ENCODE data around the genes ENKUR and GAD2.

DNA sequence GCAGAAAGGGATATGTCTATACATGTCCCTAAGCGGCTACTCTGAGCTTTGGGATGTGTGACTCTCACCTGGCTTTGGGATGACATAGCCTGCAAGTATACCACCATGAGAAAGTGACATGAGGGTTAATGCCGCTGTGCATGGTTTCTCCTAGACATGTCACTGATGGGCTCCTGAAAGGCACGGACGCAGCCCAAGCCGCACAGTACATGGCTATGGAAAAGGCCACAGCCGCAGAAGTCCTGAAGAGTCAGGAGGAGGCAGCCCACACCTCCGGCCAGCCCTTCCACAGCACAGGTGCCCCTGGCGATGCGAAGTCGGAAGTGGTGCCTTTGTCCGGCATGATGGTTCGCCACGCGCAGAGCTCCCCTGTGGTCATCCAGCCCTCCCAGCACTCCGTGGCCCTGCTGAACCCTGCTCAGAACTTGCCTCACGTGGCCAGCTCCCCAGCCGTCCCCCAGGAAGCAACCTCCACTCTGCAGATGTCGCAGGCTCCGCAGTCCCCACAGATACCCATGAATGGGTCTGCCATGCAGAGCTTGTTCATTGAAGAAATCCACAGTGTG, 199.4 kb downstream of the ARHGAP21 start:
- PRO-cap = no peak

DNA sequence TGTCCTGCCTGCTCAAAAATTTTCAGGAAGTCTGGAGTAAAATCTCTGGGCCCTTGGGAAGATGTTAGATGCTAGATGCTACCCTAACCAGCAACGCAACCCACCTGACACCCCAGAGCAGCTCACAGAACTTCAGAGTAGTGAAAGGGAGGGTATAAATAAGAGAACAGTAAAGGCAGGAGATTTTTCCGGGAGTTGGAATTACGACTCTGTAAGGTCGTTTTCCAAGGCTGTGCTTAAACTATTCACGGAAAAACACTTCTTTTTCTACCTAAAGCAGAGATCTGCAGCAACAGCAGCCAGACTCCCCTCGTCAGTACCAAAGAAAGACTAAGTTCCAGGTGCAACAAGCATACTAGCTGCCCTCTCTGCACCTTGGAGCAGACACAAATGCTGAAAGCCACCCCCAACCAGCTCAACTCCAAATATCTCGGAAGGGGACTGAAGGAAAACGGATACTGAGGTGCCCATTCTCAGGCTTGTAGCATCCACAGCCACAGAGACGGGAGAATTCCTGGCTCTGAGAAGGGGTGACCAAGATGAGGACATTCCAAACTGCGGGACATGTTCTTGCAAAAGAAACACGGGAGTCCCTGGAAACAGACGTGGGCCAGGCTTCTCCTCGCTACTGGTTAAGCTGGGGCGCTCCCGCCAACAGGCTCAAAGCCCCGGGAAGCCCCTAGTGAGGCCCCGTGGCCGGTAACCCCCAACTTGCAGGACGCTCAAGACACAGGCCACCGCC, 2.5 kb downstream of the ARHGAP21 start:
- PRO-cap = no peak

DNA sequence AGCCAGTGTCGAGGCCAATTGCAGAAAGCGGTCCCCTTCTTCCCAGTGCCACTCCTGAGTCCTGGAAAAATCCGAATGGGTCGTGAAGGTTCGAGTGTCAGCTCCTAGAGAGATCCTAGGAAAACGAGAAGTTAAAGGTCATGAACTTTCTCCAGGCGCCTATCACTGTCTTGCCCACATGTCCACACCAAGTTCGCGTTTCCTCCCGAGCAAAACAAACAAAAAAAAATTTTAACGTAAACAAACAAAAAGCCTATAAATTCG, 1.6 kb downstream of the ARHGAP21 start:
- PRO-cap = no peak

DNA sequence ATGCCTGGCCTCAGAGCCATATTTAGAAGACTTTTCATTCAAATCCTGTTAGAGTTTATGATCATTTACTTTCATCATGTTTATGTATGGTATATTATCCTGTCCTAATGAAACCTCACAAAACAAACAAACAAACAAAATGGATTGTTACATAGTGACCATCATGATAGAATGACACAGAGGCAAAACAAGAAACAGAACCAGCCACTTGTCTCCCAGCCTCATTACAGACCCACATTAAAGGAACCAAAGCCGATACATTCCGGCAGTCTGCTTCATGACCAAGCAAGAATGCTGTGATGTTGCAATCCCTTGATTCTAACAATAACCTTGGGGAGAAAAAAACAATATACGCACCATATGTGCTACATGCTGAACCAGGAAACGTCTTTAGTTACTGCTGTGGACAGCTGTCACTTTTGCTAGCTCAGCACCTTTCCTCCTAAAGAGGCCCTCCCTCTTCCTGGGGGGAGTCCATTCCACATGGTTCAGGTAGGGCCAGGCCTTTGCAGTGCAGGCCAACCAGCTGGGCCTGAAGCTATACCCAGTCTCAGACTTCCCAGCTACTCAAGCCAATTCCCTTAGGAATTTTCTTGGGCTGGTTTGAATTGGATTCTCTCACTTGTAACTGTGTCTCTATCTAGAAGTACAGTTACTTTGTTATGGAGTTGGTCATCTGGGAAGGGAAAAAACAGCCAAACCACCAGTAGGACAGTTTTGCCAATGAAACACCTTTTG, 79.1 kb downstream of the PRTFDC1 start:
- PRO-cap = no peak

- PRO-cap = no peak
Observed at GRCh38 chr10:24951113-24952087, 1.0 kb downstream of the PRTFDC1 start.

- PRO-cap = no peak
Observed at GRCh38 chr10:24958576-24959025, 6.2 kb upstream of the PRTFDC1 start.

DNA sequence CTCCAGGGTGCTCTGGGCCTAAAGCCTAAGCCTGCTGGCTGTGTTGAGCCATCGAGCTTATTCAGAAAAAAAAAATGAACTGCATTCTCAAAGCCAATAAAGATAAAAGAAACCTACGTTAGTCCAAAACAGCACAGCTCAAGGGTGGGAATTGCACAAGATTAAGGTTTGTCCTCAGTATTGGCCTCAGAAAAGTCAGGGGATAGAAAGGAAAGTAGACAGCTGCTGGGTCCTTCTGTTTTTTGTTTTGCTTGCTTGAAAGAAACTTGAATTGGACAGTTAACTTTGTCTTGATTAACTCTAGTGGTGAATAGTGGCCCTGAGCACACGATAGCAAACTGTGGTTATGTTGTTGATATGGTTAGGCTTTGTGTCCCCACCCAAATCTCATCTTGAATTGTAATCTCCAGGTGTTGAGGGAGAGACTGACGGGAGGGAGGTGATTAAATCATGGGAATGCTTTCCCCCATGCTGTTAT, 22.7 kb upstream of the PRTFDC1 start:
- PRO-cap = no peak

DNA sequence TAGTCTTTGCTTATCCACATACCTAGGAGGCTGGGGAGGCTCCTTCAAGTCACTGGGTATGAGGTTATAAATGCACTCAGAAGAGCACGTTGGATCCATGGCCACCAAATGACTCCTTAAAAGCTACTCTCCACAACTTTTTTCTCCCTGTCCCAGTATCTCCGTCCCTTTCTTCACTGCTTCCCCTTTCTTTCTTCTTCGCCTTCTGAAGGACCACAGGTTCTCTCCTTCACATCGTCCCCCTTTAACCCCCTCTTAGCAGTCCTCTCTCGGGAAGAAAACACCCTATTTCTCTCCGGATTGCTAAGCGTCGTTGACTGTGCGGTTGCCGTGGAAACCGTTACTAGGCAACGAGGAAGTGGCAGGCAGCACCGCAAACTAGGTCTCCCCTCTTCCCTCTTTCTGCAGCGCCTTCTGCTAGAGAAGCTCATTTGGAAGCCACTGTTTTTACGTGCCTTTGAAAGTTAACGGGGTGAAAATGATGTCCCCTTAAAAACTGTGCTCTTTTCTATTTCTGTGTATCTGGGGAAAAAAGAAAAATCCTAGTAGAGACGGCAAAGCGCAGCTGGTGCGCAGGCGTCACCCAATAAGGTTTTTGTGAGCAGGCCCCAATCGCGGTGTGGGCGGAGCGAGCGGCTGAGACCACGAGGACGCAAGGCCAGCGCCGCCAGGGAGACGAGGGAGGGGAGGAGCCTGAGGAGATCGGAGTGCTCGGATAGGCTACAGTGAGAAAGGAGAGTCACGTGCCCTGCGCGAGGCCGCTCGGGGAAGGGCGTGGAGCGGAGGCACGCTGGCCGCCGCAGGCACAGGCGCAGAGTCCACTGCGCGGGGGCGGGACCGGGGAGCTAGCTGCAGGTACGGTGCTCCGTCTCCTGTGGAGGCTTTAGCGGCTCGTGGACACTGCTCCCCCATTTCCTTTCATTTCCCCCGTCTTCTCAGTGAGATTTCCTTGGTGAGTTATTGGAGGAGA, at the start of gene ENKUR:
TSS of gene ENKUR (minus strand) at position 321 of the 970 bp plus-strand sequence.
- PRO-cap = bidirectional peak, plus-strand start at position 399 of the sequence, minus-strand start at position 207 of the sequence; bidirectional peak, plus-strand start at position 806 of the sequence, minus-strand start at position 621 of the sequence

- PRO-cap = bidirectional peak, plus-strand start at chr10:25017111, minus-strand start at chr10:25016973
Observed at GRCh38 chr10:25016808-25017816, 700 bp downstream of the THNSL1 start.

- PRO-cap = no peak
Observed at GRCh38 chr10:26215861-26216863, at the start of gene GAD2. Gene GAD2, plus strand, starts transcription at chr10:26216774.

GRCh38 chr10:26392134-26392850, 45.8 kb upstream of the APBB1IP start:
- PRO-cap = no peak

DNA sequence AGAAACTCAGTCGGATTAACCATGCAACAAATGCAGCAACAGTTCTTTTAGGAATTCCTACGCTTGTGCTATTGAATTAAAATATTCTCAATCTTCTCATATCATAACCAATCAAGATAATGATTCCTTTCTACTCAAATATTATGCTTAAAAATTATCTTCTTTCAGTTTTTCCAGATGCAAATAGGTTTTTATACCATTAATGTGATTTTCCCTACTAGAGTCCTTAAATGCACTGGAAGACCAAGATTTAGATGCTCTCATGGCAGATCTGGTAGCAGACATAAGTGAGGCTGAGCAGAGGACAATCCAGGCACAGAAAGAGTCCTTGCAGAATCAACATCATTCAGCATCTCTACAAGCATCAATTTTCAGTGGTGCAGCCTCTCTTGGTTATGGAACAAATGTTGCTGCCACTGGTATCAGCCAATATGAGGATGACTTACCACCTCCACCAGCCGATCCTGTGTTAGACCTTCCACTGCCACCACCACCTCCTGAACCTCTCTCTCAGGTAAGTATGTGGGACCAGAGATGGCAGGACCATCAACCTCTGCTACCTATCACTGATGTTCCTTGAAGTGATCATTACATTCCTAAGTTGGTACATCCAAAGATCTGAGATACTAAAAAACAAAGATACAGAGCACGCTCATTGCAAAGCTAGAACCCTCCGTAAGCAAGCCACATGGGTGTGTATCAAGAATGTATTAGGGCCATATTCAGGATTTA, 62.6 kb downstream of the APBB1IP start:
- PRO-cap = no peak

DNA sequence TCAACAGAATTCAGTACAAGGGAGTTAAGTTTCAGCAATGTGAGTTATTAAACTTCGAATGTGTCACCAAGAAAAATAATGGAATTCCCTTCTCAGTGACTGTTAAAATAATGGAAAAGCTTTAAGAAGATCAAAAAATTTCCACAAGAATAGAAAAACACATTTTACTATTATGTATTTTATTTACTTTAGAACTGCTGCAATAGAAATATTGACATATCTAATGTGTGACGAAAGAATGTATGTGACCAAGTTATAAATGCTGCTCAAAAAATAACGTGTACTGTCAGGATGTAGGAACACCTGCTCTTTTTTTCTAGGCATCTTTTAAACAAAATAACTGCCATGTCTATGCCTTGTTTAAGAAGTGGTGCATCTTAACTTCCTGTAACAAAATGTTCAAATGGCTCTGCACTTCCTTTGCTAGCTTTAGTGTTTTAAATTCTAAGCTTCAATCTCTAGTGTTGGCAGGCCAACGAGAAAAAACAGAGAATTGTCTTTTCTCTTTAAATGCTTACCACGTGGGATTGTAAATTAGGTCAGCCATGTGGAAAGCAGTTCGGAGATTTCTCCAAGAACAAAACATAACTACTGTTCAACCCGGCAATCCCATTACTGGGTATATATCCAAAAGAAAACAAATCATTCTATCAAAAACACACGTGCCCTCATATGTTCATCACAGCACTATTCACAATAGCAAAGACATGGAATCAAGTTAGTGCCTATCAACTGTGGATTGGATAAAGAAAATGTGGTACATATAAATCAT, 14.6 kb upstream of the PDSS1 start:
- PRO-cap = no peak

DNA sequence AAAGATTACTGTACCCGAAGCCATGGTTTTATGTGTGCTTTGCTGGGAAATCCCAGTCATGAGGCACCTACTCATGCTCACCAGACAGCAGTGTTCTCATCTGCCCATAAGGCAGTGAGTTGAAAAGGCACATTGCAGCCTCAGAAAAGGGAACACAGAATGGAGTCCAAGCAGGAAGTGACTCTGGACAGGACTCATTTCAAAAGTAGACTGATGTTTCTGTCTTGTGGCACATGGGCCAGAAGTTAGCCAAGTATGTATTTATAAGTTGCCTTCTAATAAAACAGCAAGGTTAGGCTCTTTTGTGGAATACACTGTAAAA, 40.2 kb downstream of the PDSS1 start:
- PRO-cap = no peak

DNA sequence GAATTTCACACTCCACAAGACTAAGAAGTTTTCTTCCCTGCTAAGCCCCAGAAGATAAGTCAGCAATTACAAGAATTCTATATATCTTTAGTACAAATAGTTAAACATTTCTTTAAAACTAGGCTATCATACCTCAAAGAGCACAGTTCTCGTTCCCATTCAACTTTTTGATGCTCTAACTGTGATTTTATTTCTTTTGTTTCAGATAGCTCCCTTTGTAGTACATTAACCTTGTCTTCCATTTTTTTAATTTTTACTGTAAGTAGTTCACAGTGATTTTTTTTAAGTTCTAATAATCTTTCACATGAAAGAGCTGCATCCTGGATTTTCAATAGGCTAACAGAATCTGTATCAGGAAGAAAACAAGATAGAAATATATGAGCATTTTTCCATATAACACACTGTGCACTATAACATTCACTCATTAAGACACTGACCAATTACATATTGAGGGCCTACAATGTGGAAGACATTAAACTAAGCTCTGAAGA, 60.4 kb downstream of the ANKRD26 start:
- PRO-cap = no peak

DNA sequence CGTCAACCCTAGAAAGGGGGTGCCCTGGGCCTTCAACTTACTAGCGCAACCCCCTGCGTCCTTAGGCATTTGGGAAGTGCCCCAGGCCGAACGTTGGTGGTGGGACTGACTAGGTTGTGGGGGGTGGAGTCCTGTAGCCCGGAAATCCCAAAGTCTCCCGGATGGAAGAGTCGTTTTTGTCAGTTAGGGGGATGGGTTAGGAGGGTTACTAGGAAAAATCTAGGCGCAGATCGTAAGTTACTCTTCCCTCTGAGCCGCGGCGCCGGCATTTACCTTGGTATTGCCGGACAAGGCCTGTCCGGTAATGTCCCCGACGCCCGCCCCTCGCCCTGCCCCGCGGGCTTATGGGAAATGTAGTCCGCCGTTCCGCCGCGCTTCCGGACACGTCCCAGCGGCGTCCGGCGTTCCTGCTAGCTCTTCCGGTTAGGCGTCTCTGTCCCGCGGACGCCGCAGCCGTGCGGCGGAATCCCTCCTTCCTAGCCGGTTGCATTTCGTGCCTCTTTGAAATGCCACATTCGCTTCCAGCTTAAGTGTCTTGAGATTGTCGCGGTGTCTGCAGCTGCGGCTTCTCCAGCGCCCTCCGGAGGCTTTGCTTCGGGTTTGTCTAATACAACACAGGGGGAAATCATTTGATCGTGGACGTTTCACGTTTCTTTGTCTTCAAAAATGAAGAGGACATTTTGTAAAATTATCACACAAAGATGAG, 1.3 kb upstream of the ACBD5 start:
- PRO-cap = bidirectional peak, plus-strand start at position 433 of the sequence, minus-strand start at position 306 of the sequence; bidirectional peak, plus-strand start at position 543 of the sequence, minus-strand start at position 503 of the sequence

- PRO-cap = no peak
Observed at GRCh38 chr10:27537851-27538327, 33.8 kb downstream of the RAB18 start.

- PRO-cap = no peak
Observed at GRCh38 chr10:27687461-27687784, 58.2 kb downstream of the MKX start.

DNA sequence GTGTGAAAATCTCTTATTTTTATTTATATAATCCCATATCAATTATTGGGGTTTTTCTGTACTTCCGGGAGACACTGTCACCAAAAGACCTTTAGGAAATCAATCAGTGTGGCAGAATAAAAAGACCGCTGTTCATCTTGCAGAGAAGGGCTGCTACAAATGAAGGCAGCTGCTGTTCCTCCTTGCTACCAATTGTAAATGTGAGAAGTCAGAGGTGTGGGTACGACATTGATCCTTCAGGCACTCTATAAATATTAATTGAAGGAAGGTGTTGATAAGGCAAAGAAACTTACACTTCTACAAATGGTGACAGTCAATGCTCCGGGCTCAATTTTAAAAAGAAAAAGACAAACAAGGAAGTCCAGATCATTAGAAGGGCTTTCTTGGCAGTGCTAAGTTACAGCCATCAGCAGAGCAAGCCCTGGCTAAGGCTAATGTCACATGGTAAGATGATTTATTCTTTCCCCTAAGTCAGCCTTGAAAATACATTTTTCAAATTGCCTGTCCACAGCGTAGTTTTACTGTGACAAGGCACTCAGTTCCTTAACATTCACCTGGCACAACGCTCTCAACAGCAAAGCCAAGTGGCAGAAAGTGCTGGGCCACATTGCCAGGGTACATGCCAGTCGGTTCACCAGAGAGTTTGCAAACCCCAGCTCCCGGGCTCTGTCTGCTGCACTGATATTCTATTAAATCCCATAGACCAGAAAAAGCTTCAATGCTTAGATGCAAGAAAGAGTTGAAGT, 23.5 kb upstream of the MPP7 start:
- PRO-cap = no peak

DNA sequence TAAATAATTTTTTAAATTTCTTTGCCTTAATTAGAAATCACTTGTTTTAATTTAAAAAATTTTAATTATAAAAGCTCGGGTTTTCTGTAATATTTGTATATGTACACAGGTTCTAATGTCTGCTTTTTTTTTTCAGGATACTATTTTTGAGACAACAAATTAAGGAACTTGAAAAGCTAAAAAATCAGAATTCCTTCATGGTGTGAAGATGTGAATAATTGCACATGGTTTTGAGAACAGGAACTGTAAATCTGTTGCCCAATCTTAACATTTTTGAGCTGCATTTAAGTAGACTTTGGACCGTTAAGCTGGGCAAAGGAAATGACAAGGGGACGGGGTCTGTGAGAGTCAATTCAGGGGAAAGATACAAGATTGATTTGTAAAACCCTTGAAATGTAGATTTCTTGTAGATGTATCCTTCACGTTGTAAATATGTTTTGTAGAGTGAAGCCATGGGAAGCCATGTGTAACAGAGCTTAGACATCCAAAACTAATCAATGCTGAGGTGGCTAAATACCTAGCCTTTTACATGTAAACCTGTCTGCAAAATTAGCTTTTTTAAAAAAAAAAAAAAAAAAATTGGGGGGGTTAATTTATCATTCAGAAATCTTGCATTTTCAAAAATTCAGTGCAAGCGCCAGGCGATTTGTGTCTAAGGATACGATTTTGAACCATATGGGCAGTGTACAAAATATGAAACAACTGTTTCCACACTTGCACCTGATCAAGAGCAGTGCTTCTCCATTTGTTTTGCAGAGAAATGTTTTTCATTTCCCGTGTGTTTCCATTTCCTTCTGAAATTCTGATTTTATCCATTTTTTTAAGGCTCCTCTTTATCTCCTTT, 57.7 kb upstream of the BAMBI start:
- PRO-cap = no peak

Measured in SEM (cell line).